HTR-8/SVneo (cell line): ENCODE data around the genes ZBTB5 and FBXO10.

- RRBS = no CpG with 5 or more reads among the region's 4 CpGs
Observed at GRCh38 chr9:35848046-35848727, 19.2 kb downstream of the TMEM8B start.

DNA sequence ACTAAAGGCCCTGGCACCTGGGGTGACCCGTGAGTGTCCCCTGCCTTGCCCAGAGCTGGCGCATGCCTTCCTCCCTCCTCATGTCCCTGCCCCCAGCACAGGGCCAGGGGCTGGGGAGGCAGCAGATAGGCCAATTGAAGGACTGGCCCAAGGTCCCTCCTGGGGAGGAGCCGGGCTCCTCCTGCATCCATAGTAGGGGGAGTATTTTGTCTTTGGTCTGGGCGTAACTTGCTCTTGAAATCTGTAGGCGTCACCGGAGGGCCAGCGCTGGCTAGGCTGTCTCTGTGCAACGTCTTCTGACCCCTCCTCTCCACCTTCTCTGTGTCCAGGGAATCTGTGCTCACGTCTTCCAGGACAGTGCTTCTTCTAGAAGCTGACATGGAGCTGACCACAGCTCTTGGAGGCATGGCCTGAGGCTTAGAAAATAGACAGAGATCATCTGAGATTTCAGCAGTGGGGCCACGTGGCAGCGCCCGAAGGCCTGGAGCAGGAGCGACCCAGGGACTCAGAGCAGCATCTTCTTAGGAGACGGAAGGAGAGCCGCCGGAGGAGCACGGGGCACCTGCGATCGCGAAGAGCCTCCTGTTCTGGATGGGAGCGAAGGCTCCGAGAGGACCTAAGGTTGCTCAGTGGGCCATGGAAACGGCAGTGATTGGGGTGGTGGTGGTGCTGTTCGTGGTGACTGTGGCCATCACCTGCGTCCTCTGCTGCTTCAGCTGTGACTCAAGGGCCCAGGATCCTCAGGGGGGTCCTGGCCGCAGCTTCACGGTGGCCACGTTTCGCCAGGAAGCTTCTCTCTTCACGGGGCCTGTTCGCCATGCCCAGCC, 751 bp downstream of the SPAAR start:
- RRBS = 95% methylated on average over 4 of the region's 31 CpGs

- RRBS = no CpG with 5 or more reads among the region's 10 CpGs
Observed at GRCh38 chr9:36037658-36038083, 958 bp downstream of the RECK start.

- RRBS = no CpG with 5 or more reads among the region's 6 CpGs
Observed at GRCh38 chr9:36140287-36140844, 3.8 kb downstream of the GLIPR2 start.

- RRBS = no CpG with 5 or more reads among the region's 11 CpGs
Observed at GRCh38 chr9:36162483-36162868, 6.7 kb upstream of the CCIN start.

DNA sequence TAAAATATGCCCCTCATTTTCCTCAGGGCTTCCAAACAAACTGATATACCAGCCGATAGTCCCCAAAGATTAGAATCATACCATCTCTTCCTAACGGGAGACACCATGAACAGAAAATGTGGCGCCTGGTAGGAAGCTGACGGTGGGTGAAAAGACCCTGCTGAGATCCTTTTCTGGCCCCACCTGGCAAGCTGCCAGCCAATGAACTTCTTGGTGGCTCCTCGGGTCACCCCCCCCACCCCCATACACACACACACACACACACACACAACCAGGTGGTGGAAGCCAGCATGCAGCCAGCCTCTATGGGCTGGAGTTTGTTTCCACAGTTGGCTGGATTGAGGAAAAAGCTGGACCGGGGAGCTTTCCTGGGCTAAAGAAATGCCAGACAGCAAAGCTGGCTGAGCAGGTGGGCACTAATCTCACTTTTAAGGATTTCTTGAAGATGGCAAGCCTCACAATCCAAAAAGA, 4.8 kb upstream of the CCIN start:
- RRBS = no CpG with 5 or more reads among the region's 6 CpGs

DNA sequence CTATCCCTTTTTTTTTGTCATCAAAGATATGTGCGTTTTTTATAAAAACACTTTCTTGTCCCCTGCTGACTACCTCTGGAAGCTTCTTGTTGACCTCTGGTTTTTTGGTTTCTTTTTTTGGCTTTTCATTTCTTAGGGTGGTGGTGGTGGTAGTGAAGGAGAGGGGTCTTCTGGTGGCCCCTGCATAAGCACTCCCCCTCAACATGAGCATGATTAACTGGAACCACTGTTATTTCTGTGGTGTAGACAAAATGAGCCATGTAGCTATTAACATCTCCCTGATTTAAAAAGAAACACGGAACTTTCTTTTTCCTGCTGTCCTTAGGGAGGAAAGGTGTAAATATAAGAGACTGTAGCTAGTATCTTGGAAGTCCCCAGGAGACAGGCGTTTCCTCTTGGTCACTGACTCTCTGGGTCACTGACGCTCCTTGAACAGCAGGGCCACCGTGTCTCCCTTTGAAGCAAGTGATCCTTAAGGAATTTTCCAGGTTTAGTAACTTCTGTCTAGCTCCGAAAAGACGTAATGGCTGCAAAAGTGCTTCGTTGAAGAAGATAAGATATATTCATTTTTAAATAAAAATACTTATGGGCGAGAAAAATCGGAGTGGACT, 881 bp upstream of the CLTA start:
- RRBS = no CpG with 5 or more reads among the region's 10 CpGs

DNA sequence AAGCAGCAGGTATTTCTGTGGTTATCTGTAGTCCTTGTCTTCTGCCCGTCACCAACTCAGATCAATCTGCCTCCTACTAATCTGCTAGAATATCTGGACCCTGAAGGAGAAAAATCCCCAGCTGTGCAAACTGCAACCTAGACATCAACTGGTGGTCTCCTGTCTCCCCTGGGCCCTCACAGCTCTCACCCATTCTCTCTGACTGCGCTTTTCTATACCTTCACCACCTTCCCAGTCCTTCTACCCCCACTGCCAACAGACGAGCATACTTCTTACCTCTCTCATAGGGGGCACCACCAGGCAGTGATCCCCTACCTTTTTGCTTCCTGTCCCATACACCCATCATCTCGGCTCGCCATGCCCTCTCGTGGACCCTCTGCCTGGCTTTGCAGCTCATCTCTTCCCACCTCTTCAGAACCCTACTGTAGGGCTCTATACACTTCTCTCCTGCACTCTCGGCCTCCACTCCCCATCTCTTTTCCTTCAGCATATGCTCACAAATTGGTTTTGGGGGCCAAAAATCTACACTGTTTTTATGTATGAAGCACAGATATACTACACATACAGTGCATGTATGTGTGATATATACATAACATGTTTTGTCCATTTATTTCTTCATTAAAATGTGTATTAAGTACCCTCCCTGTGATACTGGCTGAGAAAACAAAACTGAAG, 28.3 kb downstream of the CLTA start:
- RRBS = no CpG with 5 or more reads among the region's 7 CpGs

DNA sequence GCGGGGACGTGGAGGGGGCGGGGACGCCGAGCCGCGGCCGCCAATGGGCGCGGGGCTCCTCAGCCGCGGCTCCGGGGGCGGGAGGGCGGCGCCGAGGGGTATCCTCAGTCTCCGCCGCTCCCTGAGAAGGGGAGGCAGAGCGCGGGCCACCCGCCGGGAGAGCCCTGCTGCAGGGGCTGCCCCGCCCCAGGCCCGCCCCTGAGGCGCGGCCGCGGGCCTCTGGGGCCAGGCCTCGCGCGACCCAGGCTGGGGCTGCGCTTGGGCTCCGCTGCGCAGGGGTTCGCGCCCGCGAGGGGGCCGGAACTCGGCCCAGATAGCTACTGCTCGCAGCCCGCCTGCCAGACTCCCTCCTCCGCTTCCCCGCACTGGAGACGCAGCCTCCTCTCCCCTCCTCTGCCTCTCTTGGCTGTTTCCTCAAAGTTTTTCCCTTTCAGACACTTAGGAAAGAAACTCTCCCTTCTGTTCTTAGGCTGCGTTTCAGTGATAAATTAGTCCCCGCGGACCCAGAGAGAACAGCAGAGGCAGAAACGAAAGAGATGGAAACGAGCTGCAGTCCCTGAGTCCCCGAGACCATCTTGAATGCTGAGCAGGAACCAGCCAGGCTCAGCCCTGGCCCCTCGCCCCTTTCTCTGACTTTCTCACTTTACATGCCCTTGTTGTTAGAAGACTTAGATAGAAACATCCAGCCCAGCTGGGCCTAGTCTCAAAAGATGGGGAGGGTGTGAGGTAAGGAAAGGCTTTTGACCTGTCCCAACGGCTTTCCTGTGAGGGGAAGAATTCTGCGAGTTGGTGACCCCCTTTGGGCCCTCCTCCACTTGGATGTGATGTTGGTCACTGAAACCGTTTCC, 84.8 kb upstream of the MELK start:
- RRBS = under 1% methylated on average over 14 of the region's 56 CpGs

- RRBS = no CpG with 5 or more reads among the region's 9 CpGs
Observed at GRCh38 chr9:36566626-36567415, 5.9 kb upstream of the MELK start.

DNA sequence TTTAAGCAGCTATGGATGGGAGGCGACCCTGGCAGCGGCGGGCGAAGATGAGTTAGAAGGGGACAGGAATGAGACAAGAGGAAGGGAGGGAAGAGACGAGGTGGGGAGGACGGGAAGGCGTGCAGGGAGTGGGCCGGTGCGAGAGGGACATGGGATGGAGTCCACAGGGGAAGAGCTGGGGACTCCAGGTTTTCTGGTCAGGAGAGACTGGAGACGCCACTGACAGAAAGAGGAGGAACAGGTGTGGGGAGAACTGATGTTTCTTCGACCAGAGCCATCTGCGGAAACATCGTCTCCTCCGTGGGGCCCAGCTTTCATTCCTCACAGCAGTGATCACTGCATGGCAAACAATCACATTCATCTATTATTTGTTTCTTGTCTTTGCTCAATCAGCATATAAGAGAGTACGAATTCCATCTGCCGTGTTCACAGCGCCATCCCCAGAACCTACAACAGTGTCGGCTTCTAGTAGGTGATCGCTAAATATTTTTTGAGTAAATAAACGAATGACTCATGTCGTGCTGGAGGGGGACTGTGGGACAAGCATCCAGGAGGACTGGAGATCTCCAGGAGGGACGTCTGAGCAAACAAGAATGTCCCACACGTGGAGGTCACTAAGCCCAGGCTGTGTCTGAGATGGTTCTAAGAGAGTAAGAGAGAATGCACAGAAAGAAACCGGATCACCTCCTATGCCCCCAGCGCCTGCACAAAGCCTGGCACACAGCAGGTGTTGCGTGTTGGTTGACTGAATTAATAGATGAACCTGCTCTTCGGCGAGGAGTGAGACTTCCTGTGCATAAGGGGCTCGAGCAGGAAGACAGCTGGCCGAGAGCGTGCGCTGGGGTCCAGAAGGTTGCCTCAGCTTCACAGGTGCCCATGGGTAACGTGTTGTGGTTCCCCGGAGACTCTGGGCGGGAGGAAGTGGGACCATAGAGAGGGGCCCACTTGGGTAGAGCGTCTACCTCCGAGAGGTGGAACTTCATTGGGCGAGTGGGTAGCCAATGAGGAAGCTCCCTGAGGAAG, 192.8 kb downstream of the MELK start:
- RRBS = no CpG with 5 or more reads among the region's 38 CpGs

GRCh38 chr9:36993657-36994474, 40.2 kb downstream of the PAX5 start:
- RRBS = no CpG with 5 or more reads among the region's 14 CpGs

- RRBS = no CpG with 5 or more reads among the region's 3 CpGs
Observed at GRCh38 chr9:37042570-37042769, 8.4 kb upstream of the PAX5 start.

GRCh38 chr9:37187779-37188069, 67.3 kb downstream of the ZCCHC7 start:
- RRBS = no CpG with 5 or more reads among the region's 3 CpGs

DNA sequence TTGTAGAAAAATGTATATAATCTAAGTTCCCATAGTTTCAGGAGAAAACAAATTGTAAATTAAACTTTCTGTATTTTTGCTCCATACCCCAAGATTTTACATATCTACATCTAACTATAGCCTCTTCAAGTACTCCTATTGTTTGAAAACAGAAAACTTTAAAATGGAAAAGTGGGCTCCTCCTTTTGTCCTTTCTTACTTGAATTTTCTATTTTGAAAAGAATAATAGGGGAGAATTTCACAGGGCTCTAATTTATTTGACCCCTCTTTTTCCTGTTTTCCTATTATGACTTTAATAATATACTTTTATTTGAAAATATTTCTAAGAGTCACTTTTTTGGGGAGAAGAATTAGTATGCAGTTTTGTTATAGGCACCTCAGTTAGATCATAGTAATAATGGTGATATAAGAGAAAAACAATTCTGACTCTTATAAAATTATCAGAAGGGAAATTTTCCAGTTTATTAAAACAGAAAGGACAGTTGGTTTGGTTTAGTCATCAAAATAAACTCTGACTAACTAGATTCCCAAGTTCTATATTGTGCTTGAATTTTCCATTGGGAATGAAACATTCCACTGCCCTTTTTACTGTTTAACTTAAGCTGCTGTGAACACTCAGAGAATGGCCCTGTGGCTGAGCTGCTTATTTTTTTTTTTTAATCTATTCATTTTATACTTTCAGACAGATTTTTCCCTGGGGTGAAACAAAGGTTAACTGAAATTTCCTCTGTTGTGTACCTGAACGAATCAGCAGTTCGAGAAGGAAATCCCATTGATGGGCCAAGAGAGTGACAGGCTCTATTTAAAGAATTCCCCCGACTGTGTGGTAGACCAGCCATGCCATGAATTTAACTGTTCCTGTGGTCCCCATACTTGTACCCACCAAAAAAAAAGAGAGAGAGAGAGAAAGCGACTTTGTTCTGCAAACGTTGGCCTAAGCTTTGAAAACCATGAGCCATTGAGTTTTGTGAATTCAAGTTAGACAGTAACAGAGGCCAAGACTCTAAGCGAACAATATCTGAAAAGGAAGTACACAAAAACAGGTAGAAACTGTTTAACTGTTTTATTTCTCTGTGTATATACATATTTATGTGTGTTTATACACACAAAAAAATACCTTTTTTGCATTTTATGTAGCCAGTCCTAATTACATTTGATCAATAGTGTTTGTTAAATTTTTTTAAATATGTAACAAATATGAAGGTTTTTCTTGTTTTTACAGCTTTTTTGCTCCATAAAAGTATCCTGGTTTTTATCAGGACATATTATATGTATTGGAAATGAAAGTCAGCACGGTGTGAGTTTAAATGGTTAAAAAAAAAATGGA, 138.7 kb upstream of the GRHPR start:
- RRBS = no CpG with 5 or more reads among the region's 7 CpGs

GRCh38 chr9:37374678-37375379, 47.7 kb upstream of the GRHPR start:
- RRBS = no CpG with 5 or more reads among the region's 8 CpGs

- RRBS = no CpG with 5 or more reads among the region's 14 CpGs
Observed at GRCh38 chr9:37436512-37437483, 14.3 kb downstream of the GRHPR start.

DNA sequence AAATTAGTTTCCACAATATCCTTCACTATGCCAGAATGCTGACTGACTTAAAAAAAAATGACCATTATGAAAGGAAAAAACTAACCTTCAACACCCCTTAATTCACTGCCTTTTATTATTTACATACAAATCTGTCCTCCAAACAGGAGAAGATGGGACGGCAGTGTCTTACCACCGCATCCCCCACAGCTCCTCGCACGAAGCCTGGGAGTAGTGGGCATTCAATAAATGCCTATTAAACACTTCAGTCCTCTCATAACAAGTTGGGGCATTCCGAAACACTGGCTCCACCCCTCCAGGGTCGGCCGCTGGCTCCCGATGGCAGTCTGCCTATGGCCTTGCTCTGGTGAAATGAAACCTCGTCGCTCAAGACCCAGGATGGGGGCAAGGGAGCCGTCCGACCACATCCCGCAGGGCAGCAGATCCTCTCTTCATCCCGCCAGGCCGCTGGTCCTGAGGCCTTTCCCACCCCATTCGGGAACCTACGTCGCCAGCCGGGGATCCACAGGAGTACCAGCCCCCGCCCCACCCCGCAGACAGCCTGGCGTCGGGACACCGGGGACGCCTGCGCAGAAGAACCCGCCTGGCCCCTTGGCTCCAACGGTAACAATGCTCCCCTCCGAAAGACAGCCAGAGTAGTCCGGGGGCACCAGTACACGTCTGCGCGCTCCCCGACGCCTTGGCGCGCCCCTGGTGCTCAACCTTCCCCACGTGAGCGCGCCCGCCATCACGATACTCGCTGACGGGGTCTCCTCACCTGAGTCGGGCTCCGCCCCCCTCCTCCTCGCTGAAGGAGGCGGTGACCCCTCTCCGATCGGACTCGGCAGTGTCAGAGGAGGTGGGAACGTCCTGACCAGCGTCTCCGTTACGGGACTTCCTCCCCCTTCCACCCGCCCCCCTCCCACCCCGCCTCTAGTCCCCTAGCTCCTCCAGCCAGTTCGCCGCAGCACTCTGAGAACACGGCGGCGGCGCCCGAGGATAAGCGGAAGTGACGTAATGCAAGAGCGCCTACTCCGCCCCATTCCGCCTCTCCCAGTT, at the start of gene ZBTB5:
Gene ZBTB5, minus strand, starts transcription at position 993 of the 1,038 bp plus-strand sequence.
- RRBS = 1% methylated on average over 11 of the region's 69 CpGs

DNA sequence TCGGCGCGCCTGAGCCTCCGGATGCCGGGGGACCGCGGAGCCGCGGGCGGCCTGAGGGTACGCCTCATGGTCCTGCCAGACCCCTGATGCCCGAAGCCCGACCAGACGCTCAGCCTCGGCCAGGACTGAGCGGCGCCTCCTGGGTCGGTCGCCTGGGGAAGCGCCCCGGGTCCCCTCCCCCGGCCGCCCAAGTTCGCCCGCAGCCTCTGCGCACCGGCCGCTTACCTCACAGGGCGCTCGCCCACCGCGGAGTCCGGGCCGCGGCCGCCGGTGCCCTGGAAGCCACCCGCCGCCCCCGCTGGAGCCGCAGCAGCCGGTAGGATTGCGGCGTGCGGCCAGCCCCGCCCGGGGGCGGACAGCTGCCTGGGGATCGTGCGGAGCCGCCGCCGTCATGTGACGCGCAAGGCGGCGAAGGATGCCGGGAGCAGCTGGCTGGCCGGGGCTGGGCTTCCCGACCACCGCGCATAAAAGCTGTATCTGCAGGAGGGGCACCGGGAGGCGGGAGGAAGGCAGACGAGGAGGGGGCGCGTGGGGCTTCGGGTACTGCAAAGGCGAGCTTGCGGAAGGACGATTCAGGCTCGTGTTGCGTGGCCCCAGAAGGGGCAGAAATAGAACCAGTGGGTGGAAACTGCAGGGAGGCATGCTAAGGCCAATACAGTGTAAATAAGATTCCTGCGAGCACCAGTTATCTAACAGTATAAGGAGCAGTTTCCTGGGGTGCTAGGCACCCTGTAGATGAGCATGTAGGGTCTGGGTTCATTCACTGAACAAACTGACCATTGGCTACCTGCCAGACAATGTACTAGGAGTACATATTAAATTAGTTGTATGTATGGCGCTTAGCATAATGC, at the start of gene FBXO10:
Gene FBXO10, minus strand, starts transcription at position 395 of the 851 bp plus-strand sequence.
- RRBS = 1% methylated on average over 32 of the region's 75 CpGs

- RRBS = no CpG with 5 or more reads among the region's 6 CpGs
Observed at GRCh38 chr9:37827963-37828654, 27.5 kb downstream of the DCAF10 start.